Mesothelial cell of epicardium (in vitro differentiated cells): Measurements from ENCODE around the genes KPTN and CARD8.

GRCh38 chr19:47483446-47484562 is at the start of gene KPTN:
Gene KPTN, minus strand, starts transcription at chr19:47484219.
- PRO-cap = unidirectional peak, plus-strand start at chr19:47484090; bidirectional peak, plus-strand start at chr19:47484382, minus-strand start at chr19:47484219

DNA sequence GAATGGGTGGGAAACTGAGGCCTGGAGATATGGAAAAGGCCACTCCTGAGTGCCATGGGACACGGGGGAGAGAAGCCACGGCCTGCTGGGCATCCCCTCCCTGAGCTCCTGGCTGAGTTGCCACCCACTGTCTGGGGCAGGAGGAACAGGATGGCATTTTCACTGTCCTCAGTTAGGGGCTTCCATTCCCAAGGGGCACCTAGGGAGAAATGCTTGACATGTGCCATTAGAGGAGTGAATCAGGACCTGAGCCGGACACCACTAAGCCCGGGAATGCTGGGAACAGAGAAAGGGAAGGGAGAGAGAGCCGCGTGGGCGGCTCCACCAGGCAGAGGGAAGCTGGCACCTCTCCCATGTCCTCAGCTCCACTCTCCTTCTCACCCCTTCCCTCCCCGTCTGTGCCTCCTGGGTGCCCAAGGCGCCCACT is 4.9 kb upstream of the KPTN start:
- PRO-cap = no peak

DNA sequence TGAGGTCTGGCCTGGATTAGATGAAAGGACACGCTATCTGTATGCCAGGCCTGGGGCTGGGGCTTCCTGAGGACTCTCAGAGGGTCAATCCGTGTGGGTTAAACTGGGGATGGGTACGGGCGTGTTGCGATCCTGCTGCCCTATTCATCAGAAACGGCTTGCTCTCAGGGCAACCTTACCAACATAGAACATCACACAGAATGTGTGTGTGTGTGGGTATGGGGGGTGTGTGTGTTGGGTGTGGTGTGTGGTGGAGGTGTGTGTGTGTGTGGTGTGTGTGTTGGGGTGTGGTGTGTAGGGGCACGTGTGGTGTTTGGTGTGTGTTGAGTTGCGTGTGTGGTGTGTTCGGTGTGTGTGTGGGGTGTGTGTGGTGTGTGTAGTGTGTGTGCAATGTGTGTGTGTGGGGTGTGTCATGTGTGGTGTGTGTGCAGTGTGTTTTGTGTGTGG is 5.8 kb upstream of the KPTN start:
- PRO-cap = no peak

- PRO-cap = no peak
These were observed 23.6 kb downstream of the ZNF541 start for GRCh38 chr19:47549266-47549854.

GRCh38 chr19:47660259-47660765 is 51.4 kb downstream of the BICRA start:
- PRO-cap = no peak

GRCh38 chr19:47664148-47664741 is 49.0 kb upstream of the EHD2 start:
- PRO-cap = no peak

GRCh38 chr19:47718693-47719726 is 5.8 kb downstream of the EHD2 start:
- PRO-cap = no peak

DNA sequence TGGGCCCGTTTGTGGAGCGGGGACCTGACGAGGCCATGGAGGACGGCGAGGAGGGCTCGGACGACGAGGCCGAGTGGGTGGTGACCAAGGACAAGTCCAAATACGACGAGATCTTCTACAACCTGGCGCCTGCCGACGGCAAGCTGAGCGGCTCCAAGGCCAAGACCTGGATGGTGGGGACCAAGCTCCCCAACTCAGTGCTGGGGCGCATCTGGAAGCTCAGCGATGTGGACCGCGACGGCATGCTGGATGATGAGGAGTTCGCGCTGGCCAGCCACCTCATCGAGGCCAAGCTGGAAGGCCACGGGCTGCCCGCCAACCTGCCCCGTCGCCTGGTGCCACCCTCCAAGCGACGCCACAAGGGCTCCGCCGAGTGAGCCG is 4.3 kb upstream of the NOP53 start:
- PRO-cap = no peak

GRCh38 chr19:47741437-47742258 is 3.7 kb upstream of the NOP53 start:
- PRO-cap = no peak

- PRO-cap = no peak
These were observed 6.0 kb upstream of the TPRX2 start for GRCh38 chr19:47853135-47853430.

- PRO-cap = no peak
These were observed 24.9 kb downstream of the CARD8 start for GRCh38 chr19:48230870-48231138.

DNA sequence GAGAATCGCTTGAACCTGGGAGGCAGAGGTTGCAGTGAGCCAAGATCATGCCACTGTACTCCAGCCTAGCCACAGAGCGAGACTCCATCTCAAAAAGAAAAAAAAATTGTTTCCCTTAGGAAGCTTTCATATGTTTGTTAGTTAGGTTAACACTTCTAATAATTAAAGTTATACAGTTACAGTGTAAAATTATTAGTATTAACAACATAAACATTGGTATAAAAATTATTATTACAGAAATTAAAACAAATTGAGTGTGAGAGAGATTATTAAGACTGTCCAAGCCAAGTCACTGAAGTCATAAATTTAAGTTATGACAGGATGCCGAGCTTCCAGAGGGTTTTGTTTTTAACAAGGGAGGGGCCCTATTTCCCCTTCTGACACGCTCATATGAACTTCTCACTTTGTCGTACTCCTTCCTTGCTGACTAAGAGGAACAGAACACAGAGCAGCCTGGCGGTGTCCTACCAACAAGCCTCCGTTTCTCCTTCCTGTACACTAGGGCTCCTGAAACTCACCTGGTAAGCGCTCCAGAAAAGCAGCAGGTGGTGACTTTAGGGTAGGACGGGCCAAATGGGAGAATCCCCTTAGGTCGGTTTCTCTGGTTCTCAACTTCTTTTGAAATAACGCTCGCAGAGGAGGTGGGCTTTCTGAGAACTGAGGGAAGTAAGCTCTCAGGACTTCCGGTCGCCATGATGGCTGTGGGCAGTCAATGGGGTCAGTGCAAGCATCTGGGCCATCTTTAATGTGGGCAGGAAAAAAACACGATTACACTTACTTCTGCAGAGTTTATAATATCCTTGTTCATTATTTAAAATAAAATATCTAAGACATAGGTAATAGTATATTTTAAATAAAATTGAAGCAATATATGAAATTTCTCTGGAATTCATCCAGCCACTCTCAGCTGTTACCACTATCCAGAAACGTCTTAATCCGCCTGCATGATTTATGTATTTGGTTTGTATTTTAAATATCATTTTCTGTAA is at the start of gene CARD8:
Gene CARD8 (minus strand): TSS at position 639 of the 989 bp plus-strand sequence.
- PRO-cap = unidirectional peak, plus-strand start at position 446 of the sequence

DNA sequence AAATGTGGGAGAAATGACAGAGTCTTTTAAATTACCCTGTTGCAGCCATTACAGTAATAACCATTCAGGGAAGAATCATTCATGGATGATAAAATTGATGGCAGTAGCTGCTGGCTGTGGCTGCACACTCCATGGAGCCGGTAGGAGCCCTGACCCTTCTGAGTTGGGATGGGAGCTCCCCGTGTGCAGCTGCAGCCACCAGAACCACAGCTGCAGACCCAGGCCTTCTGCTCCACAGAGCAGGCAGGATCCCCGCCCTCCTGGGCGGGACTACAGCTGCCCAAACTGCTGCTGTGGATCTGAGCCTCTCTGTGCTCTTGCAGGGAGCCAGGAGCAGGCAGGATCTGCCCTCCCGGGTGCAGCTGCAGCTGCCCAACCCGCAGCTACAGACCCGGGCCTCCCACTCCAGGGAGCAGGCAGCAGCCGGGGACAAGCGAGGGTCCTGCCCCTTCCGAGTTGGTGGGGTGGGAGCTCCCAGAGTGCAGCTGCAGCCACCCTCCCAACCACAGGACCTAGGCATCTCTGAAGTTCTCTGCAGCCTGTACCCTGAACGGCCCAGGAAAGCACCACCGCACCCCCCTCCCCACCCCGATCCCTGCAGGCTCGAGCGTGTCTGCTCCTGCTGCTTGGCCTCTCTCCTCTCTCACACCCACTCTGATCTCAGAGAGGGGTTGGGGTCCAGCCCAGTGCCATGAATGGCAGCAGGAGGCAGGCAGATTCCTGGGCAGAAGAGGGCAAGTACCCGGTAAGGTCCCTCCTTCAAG is 13.1 kb downstream of the ODAD1 start:
- PRO-cap = no peak

DNA sequence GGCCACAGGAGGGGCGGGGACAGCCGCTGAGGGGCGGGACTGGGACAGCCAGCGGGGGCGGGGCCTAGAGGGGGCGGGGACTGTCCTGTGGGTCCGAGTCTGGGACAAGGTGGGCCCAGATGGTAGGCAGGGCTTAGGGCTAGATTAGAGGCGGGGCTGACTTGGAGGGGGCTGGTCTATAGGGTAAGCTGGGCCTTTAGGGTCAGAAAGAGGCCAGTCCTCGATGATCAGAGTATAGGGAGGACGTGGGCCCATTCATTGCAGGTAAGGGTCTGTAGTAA is 5.4 kb downstream of the GRIN2D start:
- PRO-cap = no peak

GRCh38 chr19:48481904-48482750 is 13.0 kb downstream of the CYTH2 start:
- PRO-cap = no peak

DNA sequence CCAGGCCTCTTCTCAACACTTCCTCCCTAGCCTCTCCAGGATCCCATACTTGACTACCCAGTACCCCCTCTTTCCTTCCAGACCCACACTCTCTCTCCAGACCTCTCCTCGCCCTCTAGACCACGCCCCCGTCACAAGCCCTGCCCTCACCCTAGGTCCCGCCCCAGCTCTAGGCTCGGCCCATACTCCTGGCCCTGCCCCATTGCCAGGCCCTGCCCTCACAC is 19.0 kb downstream of the LMTK3 start:
- PRO-cap = no peak

DNA sequence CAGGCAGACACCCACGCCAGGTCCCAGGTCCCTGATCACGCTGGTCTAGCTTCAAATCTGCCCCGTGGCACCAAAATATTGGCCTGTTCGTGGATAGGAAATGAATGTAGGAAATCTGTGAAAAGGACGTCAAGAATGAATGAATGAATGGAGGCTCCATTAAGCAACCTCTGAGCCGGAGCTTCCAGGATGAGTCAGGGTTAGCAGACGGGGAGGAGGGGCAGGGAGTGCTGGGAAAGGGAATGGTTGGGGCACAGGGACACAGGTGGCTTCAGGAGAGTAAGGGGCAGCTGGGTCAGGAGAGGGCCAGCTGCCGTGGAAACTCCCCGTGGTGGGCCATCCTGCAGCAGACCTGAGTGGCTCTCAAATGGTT is 4.2 kb downstream of the SULT2B1 start:
- PRO-cap = no peak

DNA sequence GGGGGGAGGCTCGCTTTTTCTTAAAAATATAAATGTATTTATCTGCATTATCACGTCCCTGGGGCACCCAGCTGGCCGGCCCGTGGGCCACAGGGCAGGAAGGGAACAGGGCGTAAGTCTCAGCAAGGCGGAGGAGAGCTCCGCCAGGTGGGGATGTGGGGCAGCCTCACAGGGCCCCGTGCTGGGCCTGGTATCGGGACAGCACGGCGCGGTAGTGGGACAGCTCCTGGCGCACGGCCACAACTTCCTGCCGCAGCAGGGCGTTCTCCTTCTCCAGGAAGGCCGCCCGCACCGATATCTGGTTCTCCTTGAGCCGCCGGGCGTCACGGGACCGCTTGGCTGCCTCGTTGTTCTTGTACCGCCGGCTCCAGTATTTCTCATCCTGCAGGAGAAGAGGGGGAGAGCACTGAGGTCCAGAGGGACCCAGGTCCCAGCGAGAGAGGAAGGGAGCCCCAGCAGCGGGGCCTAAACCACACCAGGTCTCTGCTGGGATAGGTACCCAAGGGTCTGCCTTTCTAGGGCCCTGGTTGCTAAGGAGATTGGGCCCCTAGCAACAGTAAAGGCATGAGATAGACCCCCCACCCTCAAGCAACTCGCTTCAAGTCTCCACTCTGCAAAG is 6.4 kb downstream of the DBP start:
- PRO-cap = no peak

DNA sequence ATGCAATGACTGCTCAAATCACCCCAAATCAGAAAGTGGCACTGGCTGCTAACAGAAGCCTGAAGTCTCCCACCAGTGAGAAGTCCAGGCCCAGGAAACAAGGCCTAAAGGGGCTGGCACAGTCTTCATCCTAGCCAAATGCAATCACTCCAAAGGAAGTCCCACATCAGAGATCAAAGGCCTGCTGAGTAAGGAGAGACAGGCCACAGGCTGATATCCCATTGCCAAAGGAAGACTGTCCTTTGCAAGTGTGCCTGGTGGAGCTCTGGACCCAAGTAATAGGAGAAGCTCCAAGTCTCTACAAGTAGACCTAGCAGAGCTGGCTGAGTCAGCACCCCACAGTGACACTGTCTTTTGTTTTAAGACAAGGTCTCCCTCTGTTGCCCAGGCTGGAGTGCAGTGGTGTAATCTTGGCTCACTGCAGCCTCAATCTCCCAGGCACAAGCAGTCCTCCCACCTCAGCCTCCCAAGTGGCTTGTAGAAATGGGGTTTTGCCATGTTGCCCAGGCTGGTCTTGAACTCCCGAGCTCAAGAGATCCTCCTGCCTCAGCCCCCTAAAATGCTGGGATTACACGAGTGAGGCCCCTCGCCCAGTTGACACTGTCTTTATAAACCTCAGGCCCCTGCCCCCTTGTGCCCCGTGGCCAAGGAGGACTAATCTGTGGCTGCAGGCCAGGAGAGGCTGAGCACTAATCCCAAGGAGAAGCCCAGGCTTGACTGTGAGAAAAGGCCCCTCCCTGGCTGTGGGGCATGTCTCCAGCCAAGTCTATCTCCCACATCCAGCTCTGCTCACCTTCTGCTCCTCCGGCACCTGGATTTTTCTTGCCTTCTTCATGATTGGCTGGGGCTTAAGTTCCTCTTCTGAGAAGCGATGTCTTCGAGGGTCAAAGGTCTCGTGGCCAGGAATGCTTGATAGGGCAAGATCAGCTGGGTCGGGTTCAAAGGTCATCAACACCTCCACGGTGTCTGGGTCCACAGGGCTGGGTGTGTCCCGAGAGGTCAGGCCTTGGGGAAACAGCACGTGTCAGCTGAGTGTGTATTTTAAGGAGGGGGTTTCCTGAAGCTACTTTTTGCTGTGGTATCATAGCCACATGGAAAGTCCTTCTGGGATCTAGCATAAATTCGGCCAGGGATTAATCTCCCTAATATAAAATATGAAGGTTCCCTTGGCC is 4.1 kb downstream of the DBP start:
- PRO-cap = no peak

DNA sequence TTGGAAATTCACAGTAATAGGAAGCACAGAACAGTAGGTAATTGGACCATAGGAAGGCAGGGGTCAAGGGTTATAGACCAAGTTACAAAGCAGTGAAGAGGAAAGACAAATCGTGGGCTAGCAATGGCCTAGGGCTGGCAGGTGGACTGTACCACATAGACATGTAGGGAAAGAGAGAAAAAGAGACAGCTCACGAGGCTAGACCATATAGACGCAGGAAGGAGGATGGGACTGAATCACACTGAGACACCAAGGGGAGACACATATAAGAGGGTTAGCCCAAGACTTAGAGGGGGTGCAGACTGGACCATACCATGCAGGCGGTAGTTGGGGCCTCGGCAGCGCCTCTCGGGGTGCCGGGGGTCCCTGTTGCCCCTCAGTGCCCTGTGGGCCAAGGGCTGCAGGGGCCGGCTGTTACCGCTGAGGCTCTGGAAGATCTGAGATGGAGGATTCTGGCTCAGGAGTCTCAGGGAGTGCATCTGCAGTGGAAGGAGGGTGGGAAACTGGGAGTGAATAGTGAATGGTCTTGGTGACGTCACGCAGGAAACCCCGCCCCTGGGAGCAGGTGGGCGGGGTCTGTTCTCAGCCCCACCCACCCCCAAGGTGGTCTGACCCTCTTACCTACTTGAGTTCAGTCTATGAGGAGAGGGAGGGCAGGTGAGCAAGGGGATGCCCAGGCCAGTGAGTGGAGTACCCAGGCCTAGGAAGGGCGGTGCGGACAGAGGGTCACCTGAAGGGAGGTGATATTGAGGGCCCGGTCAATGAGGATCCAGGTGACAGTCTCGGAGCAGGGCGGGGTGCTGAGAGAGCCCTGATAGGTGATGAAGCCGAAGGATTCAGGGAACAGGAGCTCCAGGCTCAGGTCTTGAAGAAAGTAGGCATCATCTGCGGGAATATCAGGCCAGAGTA is 1.6 kb upstream of the DBP start:
- PRO-cap = no peak